ENCODE measurements around the genes PNMA8A and ARHGAP35.

GRCh38 chr19:45971860-45972550 lies 1.7 kb downstream of the NOVA2 start:
- PRO-cap, result unidirectional peak, plus-strand start at chr19:45972345
- RAMPAGE, long total RNA, result no peak

DNA sequence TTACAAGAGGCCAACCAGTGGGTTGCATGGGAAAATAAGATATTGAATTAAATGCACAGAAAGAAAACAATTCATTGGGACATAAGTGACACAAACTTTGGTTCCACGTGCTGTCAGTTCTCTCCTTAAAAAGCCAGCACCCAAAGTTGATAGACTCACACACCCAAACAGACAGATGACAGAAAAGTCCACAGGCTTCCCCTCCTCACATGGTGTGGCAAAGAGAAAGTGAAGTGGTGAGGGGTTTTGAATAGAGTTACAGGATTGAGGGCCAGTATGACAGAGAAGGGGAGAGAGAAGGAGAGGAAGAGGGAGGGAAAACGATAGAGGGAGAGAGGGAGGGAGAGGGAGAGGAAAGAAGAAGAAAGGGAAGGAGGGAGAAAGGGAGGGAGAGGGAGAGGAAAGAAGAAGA lies 7.9 kb upstream of the IGFL3 start:
- PRO-cap, result no peak
- RAMPAGE, long total RNA, result no peak

DNA sequence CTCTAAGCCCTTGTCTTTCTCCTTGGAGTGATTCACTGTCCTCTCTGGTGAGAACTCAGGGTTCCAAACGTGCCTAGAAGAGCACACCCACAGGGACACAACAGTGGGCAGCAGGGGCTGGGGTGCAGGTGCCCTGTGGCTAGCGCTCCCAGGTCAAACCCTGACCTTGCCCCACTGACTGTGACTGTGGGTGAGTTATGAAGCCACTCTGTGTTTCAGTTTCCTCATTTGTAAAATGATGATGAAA lies 37.6 kb upstream of the IGFL1 start:
- PRO-cap, result no peak
- RAMPAGE, long total RNA, result start-site peak on the minus strand centred at position 132 of the sequence, 47 bp wide, 16 reads

DNA sequence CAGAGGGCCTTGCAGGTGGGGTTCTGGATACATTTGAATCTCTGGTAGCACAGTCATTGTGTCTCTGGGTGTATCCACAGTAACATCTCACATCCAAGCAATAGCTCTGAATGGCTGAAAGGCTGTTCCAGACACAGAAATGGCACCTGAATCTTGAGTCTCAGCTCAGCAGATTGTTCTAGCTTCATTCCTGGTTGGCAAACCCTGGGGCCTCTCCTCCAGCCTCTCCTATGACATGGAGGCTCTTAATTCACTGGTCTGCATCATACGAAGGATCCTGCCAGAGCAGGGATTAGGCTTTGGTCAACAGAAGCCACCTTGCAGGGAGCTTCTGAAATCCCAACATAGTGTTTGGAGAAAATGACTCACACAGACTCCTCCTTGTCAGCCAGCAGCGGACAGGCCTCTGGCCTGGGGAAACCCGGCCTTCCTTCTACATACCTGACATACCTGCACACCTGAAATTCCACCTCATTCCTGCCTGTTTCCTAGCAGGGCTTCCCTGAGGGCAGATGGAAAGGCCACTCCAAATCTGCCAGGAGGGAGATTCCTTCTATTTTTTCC lies 18.5 kb upstream of the IGFL1 start:
- PRO-cap, result no peak
- RAMPAGE, long total RNA, result no peak

DNA sequence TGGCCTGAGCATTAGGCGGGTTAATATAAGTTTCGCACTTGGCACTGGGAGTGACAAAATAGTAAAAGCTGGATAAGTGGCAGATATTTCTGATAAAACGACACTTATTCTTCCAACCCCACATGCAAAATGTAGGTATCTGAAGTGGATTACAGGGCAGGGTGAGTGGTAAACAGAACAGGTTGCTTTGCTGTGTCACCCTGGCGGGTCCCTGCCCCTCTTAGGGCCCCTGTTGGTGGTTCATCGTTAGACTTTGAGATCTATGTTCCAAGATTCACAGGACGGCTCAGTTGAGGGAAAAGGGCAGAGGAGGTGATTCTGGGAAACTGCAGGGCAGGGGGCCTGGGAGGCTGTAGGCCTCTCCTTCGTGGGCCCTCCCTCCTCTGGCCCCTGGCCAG lies 6.3 kb downstream of the HIF3A start:
- PRO-cap, result no peak
- RAMPAGE, long total RNA, result no peak

- PRO-cap, result no peak
- RAMPAGE, long total RNA, result no peak
These were observed 8.6 kb downstream of the PPP5C start for GRCh38 chr19:46355285-46356094.

DNA sequence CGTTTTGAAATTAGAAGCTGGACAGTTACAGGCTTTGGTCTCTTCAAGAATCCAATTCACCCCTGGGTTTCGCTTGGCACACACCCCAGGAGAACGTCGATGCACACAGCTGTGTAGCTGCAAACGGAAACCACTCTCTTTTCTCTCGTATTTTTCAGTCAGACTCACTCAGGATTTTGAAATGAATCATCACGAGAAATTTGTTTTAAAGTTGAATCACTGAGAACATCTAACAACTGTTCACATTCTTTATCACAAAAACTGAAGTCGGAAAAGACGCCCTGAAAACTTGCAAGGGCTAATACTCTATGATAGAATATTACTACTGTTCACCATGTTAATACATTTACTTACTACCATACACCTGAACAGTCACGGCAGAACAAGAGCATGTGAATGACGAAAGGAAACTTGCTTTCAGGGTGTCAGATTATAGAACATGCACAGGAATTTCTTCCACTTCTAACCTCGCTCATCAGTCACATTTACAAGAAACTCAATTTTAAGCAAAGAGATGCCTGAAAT lies 4.7 kb downstream of the PNMA8A start:
- PRO-cap, result no peak
- RAMPAGE, long total RNA, result no peak

- PRO-cap, result unidirectional peak, plus-strand start at chr19:46471362
- RAMPAGE, long total RNA, result start-site peak on the minus strand at chr19:46471447-46471563, 15 reads
These were observed at the start of gene PNMA8A for GRCh38 chr19:46470862-46471905. PNMA8A (minus strand) TSS chr19:46471563.

GRCh38 chr19:46480852-46481500 lies 9.6 kb upstream of the PNMA8A start:
- PRO-cap, result no peak
- RAMPAGE, long total RNA, result no peak

- PRO-cap, result no peak
- RAMPAGE, long total RNA, result no peak
These were observed 50.8 kb upstream of the PNMA8B start for GRCh38 chr19:46546475-46546896.

- PRO-cap, result no peak
- RAMPAGE, long total RNA, result no peak
These were observed 9.8 kb downstream of the CALM3 start for GRCh38 chr19:46610524-46611752.

GRCh38 chr19:46648469-46649115 lies 12.4 kb downstream of the DACT3 start:
- PRO-cap, result no peak
- RAMPAGE, long total RNA, result no peak

DNA sequence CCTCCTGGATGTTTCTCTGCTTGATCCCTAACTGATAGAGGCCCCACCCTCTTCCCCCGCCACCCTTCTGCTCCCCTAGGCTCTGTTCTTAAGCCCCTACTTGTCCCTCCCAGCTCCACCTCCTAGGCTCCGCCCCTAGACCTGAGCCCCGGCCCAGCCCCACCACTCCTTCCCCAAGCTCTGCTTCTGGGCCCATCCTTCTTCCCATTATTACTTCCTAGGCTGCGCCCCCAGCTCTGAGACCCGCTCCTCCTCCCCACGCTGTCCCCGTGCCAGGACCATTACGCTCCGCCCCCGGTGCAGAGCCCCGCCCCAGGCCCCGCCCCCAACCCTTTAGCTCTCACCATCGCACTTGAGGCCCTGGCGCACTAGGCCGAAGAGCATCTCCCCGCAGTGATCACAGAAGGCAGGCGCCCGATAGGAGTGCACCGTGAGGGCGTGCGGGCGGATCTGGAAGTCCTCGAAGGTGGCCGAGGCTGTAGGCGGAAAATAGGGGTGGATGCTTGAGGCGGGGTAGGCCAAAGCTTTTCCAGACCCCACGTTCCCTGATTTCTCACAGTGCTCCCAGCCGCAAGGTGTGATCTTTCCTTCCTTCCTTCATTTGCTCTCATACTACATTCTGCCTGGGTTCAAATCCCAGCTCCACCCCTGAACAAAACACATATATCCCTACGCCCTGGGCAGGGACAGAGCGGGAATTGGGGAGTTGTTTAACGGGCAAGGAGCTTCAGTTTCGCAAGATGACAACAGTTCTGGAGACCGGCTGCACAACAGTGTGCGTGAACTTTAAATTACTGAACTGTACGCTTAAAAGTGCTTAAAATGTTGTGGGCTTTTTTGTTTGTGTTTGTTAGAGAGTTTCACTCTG lies 6.1 kb downstream of the PRKD2 start:
- PRO-cap, result no peak
- RAMPAGE, long total RNA, result start-site peak on the minus strand centred at position 362 of the sequence, 204 bp wide, 23 reads

DNA sequence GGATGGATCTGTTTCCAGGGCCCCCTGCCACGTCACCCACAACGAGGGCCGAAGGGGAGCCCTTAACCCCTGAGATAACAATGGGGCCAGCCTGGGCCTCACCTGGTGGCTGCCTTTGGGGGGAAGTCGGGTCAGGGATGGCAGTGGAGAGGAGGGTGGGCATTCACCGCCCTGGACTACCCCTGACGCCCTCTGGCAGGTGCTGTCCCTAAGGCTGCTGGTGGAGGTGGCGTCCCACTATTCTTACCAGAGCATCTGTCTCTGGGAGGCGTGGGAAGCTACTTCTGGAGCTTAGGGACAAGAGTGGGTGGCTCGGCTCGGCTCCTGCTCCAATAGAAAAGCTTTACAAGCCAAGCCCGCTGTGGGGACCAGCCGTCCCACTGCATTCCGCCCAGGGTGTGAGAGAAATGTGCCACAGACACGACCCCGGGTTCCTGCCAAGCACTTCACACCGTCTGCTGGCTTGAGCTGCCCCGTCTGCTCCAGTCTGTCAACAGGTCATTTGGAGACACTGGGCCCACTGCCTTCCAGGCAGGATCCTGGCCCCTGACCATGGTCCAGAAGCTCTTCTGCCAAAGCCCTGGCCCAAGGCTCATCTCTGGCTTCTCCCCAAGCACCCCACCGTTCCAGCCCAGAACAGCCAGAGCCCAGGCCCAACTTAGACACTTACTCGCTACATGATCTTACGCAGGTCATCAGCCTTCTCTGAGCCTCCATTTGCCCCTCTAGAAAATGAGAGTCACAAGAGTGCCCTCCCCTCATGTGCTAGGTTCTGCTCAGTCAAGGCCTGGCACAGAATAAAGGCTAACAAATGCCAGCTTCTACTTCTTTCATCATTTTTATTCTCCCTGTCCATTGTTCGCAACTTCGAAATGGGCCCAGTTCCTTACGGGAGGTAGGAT lies 6.5 kb upstream of the FKRP start:
- PRO-cap, result bidirectional peak, plus-strand start at position 415 of the sequence, minus-strand start at position 257 of the sequence
- RAMPAGE, long total RNA, result no peak

GRCh38 chr19:46785299-46785877 lies 3.0 kb downstream of the SLC1A5 start:
- PRO-cap, result no peak
- RAMPAGE, long total RNA, result no peak

DNA sequence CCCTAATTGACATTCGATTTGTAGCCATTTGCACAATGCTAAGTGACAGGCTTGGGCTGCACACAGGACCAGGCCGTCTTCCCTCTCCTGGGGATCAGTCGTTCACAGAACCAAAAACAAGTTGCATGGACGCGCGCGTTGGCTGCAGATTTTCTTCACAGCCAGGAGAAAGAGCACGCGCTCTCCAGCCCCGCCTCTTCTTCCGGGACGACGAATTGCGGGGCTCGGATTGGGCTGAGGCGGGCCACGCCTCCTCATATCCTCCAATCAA lies 891 bp upstream of the ARHGAP35 start:
- PRO-cap, result bidirectional peak, plus-strand start outside the sequence, minus-strand start at position 150 of the sequence
- RAMPAGE, long total RNA, result no peak

DNA sequence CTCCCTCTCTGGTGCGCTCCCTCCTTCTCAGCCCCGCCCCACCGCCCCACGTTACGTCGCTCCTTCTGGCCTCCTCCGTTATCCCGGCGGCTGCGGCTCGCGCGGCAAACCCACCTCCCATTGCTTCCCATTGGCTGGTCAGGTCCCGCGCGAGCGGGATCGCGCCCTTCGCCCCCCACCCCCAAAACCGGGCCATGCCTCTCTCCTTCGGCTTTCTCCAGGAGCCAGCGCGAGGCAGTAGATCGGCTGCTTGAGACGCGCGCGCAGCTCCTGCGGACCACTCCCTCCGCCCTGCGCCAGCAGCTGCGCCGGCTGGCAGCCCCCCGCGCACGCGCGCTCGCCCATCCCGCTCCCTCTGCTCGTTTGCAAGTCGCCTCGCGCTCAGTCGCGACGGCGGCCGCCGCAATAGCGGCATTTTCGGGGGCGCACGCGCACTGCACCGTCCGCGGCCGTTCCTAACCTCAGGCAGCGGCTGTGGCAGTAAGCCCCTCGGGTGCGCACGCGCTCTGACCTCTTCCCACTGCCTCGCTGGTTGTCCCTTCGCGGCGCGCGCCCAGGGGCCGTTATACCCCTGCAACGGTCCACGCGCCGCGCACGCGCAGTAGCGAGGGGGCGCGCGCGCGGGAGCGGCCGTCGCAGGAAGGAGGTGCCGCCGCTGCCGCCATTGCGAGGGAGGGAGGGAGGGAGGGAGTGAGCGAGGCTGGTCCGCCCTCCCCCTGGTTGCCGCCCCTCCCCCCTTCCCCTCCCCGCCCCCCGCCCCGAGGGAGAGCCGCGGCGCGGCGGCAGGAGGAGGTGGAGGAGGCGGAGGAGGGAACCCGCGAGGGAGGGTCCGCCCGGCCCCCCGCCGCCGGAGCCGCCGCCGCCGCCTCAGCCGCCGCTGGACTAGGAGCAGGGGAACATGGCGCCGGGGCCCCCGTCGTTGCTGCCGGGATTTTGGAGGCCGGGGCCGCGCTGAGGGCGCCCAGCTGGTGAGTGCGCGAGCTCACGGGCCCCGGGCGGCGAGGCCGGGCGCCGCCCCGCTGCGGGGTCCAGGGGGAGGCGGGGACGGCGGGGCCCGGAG lies at the start of gene ARHGAP35:
Gene ARHGAP35 (plus strand): TSS at position 756 of the 1,060 bp plus-strand sequence.
- PRO-cap, result bidirectional peak, plus-strand start at position 78 of the sequence, minus-strand start outside the sequence; bidirectional peak, plus-strand start at position 384 of the sequence, minus-strand start at position 307 of the sequence; bidirectional peak, plus-strand start at position 765 of the sequence, minus-strand start at position 603 of the sequence
- RAMPAGE, long total RNA, result no peak

GRCh38 chr19:46863707-46864869 lies 3.3 kb downstream of the ARHGAP35 start:
- PRO-cap, result no peak
- RAMPAGE, long total RNA, result no peak

DNA sequence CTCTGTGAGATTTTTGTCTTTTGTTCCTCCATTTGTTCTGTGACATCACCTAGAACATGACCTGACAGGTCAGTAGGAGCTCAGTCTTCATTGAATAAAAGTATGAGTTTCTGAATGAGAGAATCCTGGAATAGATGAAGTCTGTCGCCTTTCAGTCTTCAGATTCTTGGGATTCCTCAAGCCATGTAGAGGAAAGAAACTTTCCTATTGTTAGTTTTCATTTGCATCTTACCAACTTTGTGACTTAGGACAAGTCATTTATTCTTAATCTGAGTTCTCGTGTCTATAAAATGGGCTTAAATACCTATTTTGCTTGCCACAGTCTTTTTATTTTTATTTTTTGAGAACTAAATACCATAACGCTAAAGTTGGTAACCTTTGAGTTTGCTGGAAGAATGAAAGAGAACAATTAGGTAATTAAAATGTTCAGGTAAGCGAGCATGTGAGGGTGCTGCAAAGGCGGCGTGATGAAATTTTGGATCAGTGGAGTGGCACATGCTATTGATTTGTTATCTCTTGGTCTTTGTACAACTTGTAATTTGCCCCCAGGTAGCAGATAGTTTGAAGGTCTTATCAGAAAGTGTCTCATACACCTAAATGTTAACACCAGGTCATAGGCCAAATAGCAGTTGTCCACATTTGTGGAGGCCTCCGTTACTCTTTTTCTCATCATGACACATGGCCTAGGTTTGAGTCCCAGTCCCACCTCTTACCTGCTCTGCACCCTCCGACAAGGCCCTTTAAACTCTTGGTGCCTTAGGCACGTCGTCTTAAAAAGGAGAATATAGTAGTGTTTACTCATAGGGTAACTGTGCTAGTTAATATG lies 14.7 kb downstream of the ARHGAP35 start:
- PRO-cap, result no peak
- RAMPAGE, long total RNA, result no peak

GRCh38 chr19:46899077-46899441 lies 38.3 kb downstream of the ARHGAP35 start:
- PRO-cap, result no peak
- RAMPAGE, long total RNA, result no peak

All from vagina (tissue), 1 donor.